AG04450 (cell line): ENCODE data around the genes C1orf105, PIGC and TEX50.

- CAGE, long polyA plus RNA = no peak
- RRBS = no CpG with 5 or more reads among the region's 3 CpGs
Observed at GRCh38 chr1:172180949-172181179, 239.6 kb upstream of the C1orf105 start.

GRCh38 chr1:172315219-172315737 is 105.2 kb upstream of the C1orf105 start:
- CAGE, long polyA plus RNA = no peak
- RRBS = no CpG with 5 or more reads among the region's 10 CpGs

- CAGE, long polyA plus RNA = no peak
- RRBS = no CpG with 5 or more reads among the region's 5 CpGs
Observed at GRCh38 chr1:172343804-172344162, 76.7 kb upstream of the C1orf105 start.

DNA sequence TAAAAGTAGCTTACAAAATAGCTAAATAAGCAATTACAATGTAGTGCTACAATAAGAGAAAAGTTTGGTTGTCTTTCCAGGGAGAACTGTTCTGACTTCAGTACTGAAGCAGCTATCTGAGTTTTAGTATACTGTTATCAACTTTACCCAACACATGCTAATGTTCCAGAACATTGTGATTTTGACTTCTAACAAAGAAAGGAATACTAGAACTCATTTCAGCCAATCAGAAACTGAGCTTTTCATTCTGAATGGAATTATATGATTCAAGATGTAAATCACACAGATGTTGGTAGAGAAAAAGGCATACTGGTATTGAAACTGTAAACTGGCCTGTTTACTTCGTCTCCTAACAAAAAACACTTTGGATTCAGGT is at the start of gene C1orf105:
Gene C1orf105, plus strand, starts transcription at position 269 of the 376 bp plus-strand sequence.
- CAGE, long polyA plus RNA = no peak
- RRBS = no CpG with 5 or more reads among the region's 1 CpG

- CAGE, long polyA plus RNA = start-site peak on the minus strand at chr1:172444030-172444103, 410 and 723 reads in 2 replicates
- RRBS = 2% methylated on average over 14 of the region's 31 CpGs
Observed at GRCh38 chr1:172443898-172444525, at the start of gene PIGC. Gene PIGC, minus strand, starts transcription at chr1:172444069.

DNA sequence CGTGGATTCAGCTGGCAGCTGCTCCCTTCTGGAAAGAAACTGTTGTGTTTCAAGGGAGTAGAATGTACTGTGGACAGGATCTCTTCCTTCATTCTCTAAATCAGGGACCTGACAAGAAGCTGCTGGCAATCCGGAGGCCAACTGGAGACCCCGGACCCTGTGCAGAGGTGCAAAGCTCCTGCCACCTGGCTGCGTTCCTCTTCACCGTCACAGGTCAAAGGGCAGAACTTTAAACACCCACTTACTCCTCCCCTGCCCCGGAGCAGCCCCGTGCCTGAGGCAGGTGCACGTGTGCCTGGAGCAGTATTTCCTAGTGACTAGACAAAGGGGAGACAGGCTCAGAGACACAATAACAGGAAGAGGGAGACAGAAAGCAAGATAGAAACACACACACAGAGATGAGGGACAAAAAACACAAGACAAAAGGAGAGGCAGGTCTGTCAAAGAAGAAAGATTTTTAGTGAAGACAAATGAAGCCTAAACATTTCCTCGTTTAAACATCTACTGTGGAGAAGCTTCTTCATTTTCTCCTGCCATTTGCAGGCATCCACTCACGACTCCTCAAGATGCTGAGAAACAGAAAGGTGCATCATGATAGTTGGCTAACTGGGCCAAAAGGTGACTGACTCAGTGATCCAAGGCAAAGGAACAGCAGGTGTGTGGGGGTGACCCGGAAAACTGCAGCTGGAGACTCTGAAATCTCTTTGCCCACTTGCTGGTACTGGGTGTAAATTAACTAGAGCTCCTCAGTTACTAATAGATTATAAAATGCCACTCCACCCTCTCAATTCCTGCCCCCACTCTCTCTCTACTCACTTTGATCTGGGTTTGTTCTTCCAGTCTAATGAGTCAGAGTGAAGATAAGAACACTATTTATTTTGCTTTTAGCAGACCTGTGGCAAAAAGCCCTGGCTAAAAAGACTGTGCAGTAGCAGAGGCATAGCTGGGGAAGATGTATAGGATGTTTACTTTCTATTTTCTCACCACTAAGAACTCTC is 6.9 kb upstream of the PIGC start:
- CAGE, long polyA plus RNA = no peak
- RRBS = 41% methylated on average over 3 of the region's 11 CpGs

GRCh38 chr1:172533737-172534075 is 756 bp downstream of the SUCO start:
- CAGE, long polyA plus RNA = no peak
- RRBS = no CpG with 5 or more reads among the region's 16 CpGs

- CAGE, long polyA plus RNA = no peak
- RRBS = no CpG with 5 or more reads among the region's 16 CpGs
Observed at GRCh38 chr1:172662279-172663285, 3.7 kb downstream of the FASLG start.

DNA sequence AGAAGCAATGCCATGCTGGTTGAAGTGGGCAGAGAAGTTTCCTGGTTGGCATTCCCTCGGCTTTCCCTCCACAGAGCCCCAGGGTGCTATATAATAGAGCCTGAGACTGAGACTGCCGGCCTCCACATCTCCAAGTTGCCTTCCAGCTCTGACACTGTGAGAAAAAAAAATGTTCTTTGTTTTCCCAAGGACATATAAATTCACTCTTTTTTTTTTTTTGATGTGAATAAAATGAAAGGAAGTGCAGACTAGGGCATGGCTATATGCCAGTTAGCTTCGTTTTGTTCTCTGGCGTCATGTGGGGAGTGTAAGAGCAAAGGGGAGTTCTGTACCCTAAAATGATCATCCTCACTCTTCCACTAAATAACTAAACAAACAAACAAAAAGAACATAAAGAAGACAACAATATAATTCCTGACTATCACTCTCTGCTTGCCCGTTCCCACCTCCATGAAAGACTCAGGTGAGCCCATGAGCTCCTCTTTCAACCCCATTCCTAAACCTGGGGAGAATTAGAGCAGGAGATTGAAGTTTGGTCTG is 101.6 kb downstream of the TNFSF18 start:
- CAGE, long polyA plus RNA = no peak
- RRBS = no CpG with 5 or more reads among the region's 5 CpGs

DNA sequence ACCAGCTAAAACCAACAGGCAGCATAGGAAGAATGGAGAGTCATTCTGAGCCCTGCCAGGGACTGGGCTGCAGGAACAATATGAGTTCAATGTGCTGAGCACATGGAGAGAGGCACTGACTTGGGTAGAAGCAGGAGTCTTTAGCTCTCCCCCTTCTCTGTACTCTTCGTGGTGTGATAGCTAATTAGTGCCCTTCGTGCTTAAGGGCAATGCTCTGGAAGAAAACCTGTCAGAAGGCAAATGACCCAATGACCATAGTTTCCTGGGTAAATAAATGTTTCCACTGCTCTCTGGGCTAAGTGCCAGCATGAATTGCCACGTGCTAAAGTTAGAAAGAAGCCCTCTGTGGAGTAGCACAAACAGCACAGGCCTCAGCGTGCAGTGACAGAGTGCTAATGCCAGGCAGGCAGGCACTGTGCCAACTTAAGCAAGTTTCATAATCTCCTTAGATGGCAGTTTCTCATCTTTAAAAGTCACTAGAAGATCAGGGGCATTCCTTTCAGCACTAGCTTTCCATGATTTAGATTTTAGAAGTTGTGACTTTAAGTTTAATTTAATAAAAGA is 16.6 kb downstream of the TNFSF4 start:
- CAGE, long polyA plus RNA = no peak
- RRBS = no CpG with 5 or more reads among the region's 4 CpGs

GRCh38 chr1:173635127-173635537 is at the start of gene TEX50:
Gene TEX50, plus strand, starts transcription at chr1:173635338.
- CAGE, long polyA plus RNA = no peak
- RRBS = no CpG with 5 or more reads among the region's 1 CpG

DNA sequence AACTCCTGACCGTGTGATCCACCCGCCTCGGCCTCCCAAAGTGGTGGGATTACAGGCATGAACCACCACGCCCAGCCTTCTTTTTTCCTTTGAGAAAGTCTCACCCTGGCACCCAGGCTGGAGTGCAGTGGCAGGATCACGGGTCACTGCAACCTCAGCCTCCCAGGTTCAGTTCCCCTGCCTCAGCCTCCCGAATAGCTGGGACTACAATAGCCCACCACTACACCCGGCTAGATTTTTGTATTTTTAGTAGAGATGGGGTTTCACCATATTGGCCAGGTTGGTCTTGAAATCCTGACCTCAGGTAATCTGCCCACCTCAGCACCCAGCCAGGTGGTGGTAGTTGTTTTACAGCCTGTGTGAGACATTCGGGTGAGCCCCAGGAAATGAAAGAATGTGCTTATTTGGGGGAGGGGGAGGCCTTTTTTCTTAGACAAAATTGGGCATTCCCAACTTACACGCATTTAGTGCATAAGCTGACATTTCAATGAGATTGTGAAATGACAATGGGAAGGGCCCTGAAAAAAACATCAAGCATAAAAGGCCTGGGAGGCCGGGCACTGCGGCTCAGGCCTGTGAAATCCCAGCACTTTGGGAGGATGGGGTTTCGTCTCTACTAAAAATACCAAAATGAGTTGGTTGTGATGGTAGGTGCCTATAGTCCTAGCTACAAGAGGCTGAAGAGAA is 5.6 kb upstream of the ZBTB37 start:
- CAGE, long polyA plus RNA = no peak
- RRBS = no CpG with 5 or more reads among the region's 12 CpGs

- CAGE, long polyA plus RNA = no peak
- RRBS = no CpG with 5 or more reads among the region's 5 CpGs
Observed at GRCh38 chr1:173931808-173932689, 14.9 kb upstream of the SERPINC1 start.

DNA sequence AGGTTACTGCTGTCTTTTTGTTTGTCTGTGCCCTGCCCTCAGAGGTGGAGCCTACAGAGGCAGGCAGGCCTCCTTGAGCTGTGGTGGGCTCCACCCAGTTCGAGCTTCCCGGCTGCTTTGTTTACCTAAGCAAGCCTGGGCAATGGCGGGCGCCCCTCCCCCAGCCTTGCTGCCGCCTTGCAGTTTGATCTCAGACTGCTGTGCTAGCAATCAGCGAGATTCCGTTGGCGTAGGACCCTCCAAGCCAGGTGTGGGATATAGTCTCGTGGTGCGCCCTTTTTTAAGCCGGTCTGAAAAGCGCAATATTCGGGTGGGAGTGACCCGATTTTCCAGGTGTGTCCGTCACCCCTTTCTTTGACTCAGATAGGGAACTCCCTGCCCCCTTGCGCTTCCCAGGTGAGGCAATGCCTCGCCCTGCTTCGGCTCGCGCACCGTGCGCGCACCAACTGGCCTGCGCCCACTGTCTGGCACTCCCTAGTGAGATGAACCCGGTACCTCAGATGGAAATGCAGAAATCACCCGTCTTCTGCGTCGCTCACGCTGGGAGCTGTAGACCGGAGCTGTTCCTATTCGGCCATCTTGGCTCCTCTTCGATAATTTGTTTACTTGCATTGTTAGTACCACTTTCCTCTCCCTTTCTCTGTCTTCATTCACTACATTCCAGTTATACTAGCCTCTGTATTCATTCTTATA is 79.5 kb downstream of the RABGAP1L start:
- CAGE, long polyA plus RNA = no peak
- RRBS = no CpG with 5 or more reads among the region's 32 CpGs

DNA sequence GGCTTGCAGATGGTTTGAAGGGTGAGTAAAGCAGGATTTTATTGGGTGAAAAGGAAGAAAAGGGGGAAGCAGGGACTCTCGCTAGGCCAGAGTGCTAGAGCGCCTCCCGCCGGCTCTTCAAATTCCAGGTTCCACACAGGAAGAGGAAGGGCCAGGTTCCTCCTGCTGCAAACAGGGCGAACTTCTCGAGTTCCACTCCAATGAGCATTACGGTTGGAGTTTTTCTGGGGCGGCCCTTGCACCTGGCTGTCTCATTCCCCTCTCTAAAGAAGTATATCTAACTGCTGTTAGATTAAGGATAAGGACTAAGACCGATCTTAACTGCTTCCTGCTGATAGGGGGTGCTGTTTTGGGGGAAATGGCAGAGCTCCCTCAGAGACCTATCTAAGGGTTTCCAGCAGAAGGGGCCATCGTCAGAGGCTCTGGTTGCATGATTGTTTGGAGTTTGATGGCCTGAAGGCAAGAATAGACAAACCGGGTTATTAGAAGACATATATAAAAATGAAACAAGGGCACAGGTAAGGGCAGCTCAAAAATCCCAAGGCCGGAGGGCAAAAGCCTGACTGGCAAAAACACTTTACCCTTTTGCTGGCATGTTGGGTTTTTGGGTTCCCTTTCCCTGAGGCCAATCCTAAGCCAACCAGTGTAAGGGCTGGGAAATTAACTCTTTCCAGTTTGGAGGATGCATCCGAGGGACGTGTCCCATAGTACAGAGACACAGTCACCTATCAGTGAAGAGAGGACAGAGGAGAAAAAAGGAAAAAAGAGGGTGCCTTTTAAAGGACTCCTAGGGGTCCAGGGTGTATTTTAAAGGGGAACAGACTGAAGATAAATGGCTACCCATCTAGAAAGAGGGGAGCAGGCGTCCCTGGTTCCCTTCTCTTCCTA is 138.2 kb downstream of the RABGAP1L start:
- CAGE, long polyA plus RNA = no peak
- RRBS = no CpG with 5 or more reads among the region's 15 CpGs

DNA sequence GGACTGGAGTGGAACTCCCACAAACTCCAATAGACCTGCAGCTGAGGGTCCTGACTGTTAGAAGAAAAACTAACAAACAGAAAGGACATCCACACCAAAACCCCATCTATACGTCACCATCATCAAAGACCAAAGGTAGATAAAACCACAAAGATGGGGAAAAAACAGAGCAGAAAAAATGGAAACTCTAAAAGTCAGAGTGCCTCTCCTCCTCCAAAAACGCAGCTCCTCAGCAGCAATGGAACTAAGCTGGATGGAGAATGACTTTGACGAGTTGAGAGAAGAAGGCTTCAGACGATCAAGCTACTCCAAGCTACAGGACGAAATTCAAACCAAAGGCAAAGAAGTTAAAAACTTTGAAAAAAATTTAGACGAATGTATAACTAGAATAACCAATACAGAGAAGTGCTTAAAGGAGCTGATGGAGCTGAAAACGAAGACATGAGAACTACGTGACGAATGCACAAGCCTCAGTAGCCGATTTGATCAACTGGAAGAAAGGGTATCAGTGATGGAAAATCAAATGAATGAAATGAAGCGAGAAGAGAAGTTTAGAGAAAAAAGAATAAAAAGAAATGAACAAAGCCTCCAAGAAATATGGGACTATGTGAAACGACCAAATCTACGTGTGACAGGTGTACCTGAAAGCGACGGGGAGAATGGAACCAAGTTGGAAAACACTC is 170.9 kb downstream of the GPR52 start:
- CAGE, long polyA plus RNA = no peak
- RRBS = no CpG with 5 or more reads among the region's 15 CpGs

GRCh38 chr1:174849110-174849667 is 150.6 kb upstream of the CACYBP start:
- CAGE, long polyA plus RNA = no peak
- RRBS = no CpG with 5 or more reads among the region's 9 CpGs

- CAGE, long polyA plus RNA = no peak
- RRBS = no CpG with 5 or more reads among the region's 2 CpGs
Observed at GRCh38 chr1:174871823-174872295, 127.9 kb upstream of the CACYBP start.

GRCh38 chr1:174875203-174875803 is 124.4 kb upstream of the CACYBP start:
- CAGE, long polyA plus RNA = no peak
- RRBS = no CpG with 5 or more reads among the region's 5 CpGs

DNA sequence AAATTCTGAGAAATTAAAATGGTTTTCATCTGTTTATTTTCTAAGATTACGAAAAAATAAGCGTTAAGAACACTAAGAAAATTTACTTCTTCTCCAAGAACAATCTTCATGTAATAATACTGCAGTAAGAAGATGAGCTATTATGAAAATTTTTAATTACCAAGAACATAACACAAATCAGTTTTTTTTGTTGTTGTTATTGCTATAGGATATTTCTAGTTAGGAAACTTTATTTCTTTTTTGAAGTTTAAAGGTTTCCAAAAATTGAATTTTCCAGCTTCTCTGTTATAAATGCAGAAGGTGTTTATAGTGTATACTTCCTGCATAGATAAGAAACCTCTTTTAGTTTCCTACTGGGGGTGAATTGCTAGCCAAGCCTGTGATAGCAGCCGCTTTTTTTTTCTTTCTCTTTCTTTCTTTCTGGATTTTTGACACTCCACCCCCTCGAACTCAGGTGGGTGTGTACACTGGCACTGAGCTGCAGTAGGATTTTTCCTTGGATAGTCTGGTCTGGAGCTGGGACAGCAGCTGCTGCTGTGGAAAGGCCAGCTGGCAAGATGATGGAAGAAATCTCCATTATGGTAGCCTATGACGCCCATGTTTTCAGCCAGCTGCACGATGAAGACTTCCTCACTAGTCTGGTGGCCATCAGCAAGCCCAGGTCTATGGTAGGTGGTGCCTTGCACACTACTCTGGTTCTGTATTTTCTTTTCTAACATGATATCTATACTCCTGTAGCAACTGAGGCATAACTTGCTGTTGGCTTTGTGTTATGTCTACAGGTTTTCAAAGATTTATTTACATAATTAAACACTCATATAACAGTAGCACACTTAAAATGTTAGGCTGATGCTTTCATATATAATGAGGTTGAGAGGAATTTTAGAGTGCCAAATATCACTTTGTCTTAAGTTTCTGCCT is 122.5 kb upstream of the CACYBP start:
- CAGE, long polyA plus RNA = no peak
- RRBS = no CpG with 5 or more reads among the region's 6 CpGs